Temporal lobe (tissue), 2 donors: ENCODE data around the genes MYH9, EIF3D, PVALB, KCTD17 and TMPRSS6.

- RAMPAGE, long total RNA = no peak
Observed at GRCh38 chr22:36309200-36309667, 56.3 kb downstream of the APOL1 start.

DNA sequence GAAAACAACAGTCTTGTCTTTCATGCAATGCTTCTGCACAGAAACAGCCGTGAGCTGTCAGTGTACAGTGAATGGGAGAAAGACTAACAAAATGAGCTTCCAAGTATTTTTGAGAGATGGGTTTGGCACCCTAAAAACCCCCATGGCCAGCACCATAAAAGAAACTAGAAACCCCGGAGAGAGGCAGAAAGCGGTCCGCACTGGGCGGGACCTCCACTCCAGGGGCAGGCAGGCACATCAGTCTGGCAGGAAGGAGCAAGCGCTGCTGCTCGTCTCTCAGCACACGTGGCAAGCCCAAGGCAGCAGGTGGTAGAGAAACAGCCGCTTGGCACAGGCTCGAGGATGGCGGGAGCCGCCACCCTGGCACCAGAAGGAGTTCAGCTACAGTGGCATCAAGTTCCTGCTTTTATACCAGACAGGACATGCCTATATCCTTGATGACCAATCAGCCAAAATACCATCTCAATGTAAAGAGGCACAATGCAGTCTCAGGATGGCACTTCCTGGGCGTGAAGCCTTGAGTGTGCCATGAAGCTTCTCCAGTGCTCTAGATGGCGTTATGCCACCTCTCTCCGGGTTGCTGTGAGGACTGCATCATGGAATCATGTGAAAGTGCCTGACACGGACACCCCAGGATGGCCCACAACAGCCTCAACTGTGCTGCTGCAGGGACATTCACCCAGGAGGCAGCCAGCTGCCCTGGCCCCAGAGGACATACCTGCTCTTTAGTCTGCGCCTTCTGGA is 64.7 kb downstream of the APOL1 start:
- RAMPAGE, long total RNA = no peak

- RAMPAGE, long total RNA = no peak
Observed at GRCh38 chr22:36321302-36321887, 66.4 kb downstream of the MYH9 start.

DNA sequence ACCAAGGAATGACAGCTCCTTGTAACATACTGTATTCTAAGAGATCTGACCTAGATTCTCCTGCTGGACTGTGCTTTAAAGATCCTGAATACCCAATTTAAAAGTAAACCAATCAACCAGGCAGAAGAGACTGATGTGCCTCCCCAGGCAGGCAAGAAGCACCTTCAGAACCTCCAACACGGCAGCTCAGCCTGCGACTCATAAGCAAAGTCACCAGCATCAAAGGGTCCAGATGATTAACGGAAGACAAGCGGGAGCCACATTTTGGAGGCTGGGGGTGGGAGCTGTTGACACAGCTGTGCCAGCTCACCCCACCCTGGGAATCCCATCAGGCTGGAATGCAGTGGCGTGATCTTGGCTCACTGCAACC is 30.0 kb downstream of the MYH9 start:
- RAMPAGE, long total RNA = no peak

GRCh38 chr22:36359531-36360336 is 28.0 kb downstream of the MYH9 start:
- RAMPAGE, long total RNA = no peak

GRCh38 chr22:36387619-36388051 is at the start of gene MYH9:
MYH9 (minus strand) TSS chr22:36387967.
- RAMPAGE, long total RNA = no peak

- RAMPAGE, long total RNA = no peak
Observed at GRCh38 chr22:36398487-36399044, 10.8 kb upstream of the MYH9 start.

GRCh38 chr22:36399461-36399761 is 11.6 kb upstream of the MYH9 start:
- RAMPAGE, long total RNA = no peak

DNA sequence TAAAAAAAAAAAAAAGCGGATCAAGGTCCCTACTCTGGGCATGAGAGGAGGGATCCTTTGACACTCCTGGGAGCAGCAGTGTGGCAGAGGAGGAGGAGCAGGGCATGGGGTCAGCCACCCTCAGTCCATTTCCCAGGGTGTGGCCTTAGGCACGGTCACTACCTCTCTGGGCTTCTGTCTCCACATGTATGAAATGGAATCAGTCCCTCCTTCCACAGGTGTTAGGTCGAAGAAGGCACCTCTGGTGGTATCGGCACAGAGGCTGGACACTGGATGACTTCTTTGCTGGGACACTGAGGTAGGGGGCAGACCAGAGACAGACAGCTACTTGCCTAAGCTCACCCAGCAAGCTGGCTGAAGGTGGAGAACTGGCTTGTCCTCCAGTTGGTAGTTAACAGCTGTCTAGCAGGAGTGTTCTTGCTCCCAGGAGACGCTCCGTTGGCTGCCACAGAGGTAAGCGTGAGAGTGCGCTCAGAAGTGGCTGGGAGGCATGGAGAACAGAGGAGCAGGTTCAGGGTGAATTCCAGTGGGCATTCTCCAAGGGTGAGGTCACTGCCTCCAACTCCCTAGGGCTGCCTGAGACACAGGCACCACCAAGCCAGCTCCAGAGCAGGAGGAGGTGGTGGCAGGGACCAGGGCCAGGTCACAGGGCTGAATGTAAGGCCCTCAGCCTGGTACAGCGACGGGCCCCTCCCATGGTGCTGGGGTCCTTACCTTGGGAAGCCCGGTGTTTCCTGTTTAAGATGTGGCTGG is 19.5 kb downstream of the TXN2 start:
- RAMPAGE, long total RNA = no peak

DNA sequence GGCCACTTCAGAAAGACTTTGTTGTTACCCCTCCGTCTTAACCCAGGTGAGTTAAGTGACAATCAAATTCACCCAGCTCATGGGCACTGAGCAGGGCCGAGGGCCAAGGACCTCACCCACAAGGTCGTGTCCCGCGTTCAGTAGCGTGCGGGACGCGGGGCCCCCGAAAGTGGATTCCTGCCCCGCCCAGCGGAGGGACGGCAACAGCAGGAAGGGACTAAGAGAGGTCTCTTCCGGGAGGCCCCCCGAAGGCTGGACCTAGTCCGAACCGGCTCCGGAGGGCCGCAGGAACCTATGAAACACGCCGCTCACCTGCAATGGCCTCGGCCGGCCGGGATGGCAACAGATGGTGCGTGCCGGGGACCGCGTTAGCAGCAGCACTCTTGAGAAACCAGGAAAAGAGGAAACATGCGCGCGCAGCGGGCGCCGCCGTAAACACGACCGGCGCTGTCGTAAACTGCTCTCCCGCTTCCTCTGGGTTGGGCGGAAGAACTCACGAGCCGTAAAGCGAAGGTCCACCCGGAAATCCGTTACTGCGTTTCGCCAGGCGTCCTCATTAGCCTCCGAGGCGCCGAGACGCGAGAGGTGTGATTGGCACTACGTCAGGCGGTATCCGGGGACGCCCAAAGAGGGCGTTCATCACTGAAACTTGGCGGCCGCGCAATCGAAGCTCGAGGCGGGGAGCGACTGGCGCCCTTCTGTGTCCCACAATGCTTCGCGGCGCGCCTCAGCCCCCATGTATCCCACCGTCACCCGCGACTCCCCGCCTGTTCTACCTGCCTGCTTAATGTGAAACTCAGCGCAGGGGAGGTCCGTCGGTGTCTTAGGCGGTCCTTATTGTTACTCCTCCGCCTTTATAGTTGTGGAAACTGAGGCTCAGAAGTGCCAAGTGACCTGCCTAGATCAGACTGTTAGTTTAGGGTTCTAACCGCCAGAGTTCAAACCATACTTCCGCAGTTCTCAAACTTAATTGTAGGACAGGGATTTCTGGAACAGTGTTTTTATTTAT is at the start of gene EIF3D:
EIF3D (minus strand) TSS at position 403 of the 1,009 bp plus-strand sequence.
- RAMPAGE, long total RNA = start-site peak on the minus strand centred at position 382 of the sequence, 48 bp wide, 190 and 90 reads in 2 replicates

GRCh38 chr22:36569862-36570372 is 41.0 kb upstream of the EIF3D start:
- RAMPAGE, long total RNA = no peak

GRCh38 chr22:36647073-36647296 is 56.6 kb downstream of the CACNG2 start:
- RAMPAGE, long total RNA = no peak

DNA sequence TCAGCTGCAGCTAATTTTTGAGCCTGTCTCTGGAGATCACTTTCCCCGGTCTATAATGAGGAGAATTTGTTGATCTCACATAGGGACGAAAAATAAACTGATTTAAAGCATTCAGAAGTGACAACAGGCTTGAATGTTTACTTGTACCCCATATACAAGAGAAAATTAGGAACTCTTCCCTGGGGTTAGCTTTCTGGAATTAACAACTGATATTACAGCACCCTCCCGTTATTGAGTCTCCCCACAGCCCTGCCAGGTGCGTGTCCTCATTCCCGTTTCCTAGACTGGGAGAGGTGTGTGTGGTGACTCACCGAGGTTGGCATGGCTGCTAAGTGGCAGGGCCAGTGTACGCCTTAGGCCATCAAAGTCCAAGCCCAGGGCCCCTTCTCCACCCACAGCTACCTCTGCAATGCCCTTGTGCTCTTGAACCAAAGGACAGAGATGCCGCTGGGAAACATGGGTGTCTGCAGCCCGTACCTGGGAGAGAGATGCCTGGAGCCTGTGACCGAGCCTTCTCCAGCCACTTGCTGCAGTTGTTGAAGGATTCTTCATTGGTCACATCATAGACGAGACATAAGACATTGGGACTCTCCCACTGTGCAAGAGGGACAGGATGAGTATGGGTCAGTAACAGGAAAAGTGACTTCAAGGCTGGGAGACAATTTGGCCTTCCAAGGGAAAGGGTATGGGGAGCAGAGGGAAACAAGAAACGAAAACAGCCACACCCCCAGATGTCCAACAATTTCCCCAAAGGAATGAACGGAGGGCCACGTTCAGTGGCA is 12.3 kb downstream of the IFT27 start:
- RAMPAGE, long total RNA = no peak

- RAMPAGE, long total RNA = no peak
Observed at GRCh38 chr22:36816143-36816626, 650 bp downstream of the PVALB start.

DNA sequence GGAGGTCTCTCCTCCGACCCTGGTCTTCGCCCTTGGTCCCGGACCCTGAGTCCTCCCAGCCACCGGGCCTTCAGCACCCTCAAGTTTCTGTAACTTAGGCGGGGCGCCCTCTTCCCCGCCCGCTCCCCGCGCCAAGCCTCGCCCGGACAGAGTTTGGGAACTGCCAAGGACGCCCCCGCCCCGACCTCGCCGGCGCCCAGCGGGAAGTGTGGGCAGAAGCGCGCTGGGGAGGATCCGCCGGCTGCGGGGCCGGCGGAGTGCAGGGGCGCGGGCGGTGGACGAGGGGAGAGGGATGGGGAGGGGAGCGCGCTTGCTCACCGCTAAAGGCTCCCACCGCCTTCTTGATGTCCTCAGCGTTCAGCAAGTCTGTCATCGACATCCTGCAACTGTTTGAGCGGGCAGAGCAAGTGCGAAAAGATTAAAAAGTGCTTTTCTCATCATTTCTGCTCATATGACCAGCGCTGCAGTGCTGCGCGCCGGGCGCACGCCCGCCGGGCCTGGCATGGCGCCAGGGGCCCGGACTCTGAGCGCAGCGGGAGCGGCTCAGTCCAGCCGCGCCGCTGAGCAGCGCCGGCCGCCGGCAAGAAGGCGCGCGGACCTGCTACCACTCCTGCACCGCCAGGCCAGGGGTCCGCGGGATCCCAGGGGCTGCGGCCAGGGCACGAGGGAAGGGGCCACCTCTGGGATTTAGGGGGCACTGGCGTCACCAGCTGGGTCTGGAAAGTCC is at the start of gene PVALB:
PVALB (minus strand) TSS at position 409 of the 727 bp plus-strand sequence.
- RAMPAGE, long total RNA = no peak

- RAMPAGE, long total RNA = no peak
Observed at GRCh38 chr22:36817354-36817661, 473 bp upstream of the PVALB start.

DNA sequence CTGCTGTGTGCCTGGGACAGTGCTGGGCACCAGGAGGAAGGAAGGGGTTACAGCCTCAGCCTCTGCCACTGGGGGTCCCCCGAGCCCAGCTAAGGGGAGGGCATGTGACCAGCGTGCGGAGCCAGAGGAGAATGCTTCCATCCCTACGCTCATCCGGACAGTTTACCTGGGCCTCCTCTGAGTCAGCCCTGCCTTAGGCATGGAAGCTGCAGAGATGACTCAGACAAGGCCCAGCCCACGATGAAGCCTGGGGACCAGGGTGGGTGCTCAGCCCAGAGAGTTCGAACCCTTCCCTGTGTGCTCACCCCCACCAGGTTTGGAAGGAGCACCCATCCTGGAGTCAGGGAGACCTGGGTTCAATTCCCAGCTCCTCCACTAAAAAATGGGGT is 11.0 kb downstream of the NCF4 start:
- RAMPAGE, long total RNA = no peak

DNA sequence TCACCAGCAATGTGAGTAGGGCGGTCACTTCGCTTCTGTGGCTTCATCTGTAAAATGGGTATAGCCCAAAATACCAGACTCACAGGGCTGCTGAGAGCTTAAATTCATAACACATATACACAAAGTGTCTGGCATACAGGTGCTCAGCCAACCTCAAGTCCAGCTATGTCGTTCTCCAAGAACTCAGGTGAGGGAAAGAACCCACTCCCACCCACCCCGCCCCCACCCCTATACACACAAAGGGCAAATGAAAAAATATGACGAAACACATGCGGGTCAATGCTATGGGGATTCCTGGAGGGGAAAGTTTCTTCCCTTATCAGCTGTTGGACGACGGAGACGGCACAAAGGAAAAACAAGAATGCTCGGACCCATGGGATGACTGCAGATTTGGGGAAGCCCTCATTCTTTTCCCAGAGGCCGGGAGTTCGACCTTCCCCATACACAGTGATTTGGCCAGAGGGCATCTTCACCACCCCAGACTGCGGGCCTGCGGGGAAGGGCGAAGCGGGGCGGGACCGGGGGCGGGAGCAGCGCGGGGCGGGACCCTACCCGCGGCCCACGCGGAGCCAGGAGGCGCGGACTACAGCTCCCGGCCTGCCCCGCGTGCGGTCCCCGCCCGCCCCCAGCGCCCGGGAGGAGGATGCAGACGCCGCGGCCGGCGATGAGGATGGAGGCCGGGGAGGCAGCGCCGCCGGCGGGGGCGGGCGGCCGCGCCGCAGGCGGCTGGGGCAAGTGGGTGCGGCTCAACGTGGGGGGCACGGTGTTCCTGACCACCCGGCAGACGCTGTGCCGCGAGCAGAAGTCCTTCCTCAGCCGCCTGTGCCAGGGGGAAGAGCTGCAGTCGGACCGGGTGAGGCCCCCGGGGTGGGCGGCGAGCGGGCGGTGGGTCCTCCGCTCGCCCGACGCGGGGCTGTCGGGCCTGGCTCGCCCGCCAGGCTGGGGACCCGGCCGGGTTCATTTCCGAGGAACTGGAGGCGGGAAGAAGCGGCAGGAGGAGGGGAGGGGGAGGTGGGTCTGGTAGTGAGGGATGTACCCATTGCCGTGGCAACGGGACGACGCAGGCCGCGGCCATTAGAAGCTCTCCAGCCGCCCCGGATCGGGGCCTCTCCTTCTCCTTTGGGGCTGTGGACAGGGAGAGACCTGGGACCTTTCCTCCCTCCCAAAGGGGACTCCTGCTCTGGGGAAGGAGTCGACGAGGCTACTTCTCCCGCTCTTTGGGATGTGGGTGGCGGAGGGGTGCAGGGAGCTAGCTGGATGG is at the start of gene KCTD17:
KCTD17 (plus strand) TSS at position 646 of the 1,261 bp plus-strand sequence.
- RAMPAGE, long total RNA = no peak

- RAMPAGE, long total RNA = no peak
Observed at GRCh38 chr22:37109274-37110068, at the start of gene TMPRSS6. TMPRSS6 (minus strand) TSS chr22:37109713.

DNA sequence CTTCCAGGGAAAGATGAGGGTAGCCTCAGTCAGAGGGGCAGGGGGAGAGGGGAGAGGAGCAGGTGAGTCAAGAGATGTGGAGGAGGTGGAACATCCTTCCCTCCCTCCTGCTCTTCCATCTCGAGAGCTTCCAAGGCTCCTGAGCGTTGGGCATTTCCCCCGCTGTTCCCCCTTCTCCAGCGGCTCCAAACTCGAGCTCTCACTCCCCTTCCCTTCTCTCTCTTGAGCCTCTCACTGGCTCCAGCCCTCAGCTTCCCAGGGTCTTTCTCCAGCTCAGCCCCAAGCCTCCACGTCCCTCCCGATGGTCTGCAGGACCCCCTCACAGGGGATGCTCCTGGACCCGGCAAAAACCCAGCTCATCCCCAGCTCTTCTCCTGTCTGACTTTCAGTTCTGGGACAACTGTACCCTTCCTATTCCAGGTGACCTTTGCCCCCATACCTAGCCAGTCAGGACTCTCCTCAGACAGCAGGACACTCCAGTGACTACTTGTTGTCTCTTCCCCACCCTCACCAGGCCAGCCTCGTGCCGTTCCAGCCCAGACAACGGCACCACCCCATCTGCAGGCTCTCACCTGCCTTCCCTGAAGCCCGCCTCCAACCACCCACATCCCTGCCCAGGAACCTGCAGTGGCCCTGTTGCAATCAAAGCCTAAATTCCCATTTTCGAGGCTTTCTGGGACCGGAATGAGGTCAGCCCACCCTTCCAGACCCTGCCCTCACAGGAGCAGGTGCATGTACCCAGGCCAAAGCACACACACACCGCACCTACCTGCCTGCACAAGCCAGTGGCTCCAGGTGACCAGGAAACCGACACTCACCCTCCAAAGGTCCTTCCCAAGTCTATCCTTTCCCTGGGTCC is 3.8 kb downstream of the IL2RB start:
- RAMPAGE, long total RNA = no peak